Mesenchymal stem cell of Wharton's jelly (primary cell): Measurements from ENCODE around the genes GLP2R and MYH2.

DNA sequence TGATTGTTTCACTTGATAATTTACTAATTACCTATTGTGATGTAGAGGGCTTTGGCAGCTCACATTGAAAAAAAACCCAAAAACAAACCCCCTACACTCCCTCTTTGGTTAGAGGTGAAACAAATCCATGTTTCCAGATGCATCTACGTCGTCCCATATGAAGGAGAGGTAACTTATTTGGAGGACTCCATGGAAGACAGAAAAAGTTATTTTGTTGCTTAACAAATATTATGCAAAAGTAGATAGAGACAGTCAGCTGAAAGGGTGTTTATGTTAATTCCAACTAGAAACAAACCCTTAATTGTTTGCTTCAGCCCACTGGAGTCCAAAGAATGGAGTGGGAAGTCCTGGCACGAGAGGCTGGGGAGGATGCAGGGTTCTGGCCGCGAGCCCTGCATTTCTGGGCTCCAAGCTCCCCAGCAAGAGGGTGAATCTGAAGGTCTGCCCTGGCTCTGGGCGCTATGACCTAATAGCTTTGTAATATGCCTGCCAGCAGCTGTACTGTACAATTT is 43.5 kb downstream of the NDEL1 start:
- CAGE, long polyA plus RNA = no peak

DNA sequence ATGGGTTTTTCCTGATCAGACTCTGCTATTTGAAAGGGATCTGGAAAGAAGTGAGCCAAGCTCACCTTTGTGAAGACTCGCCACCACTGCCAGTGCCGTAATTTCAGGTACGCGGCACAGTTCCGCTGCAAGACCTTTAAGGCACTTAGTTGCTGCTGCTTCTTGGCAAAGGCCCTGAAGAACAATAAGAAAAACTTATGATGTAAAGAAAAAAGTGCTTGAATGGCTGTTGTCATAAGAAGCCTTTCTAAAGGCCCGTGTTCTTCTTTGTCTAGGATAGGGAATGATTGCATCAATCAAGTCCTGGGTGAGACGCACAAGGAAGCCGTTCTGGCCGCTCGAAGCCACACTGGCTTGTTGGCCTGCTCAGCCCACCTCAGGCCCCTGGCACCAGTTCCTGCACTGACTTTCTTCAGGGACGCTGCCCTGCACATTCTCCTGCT is 78.1 kb downstream of the NDEL1 start:
- CAGE, long polyA plus RNA = no peak

DNA sequence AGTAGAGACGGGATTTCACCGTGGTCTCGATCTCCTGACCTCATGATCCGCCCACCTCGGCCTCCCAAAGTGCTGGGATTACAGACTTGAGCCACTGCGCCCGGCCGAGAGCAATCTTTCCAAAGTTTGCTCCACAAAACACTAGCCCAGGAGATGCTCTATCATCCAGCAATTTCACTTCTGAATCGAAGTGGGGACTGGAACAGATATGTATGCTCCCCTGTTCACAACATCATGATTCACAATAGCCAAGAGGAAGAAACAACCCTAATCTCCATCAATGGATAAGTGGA is 42.3 kb upstream of the MYH10 start:
- CAGE, long polyA plus RNA = no peak

DNA sequence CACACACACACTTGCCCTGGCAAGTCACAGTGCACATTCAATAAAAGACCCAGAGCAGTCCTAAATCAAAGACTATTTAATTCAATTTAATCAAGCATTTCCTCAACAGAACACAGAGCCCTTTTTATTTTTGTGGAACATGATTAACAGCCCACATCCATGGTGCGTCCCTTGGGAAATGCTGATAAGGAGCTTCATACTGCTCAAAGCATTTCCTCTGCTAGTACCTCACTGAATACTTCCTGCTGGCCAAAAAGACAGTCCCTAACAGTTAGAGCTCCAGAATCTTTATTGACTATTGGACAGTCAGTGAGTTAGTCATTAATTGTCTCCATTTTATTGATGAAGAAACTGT is 43.1 kb upstream of the MYH10 start:
- CAGE, long polyA plus RNA = no peak

GRCh38 chr17:8934881-8935766 is 30.4 kb downstream of the PIK3R5 start:
- CAGE, long polyA plus RNA = no peak

- CAGE, long polyA plus RNA = no peak
These were observed 9.2 kb downstream of the PIK3R5 start for GRCh38 chr17:8956161-8956863.

- CAGE, long polyA plus RNA = no peak
These were observed 1.4 kb upstream of the PIK3R5 start for GRCh38 chr17:8966462-8967700.

- CAGE, long polyA plus RNA = no peak
These were observed 19.7 kb upstream of the NTN1 start for GRCh38 chr17:9001613-9001923.

- CAGE, long polyA plus RNA = no peak
These were observed 149.6 kb downstream of the NTN1 start for GRCh38 chr17:9170625-9171660.

DNA sequence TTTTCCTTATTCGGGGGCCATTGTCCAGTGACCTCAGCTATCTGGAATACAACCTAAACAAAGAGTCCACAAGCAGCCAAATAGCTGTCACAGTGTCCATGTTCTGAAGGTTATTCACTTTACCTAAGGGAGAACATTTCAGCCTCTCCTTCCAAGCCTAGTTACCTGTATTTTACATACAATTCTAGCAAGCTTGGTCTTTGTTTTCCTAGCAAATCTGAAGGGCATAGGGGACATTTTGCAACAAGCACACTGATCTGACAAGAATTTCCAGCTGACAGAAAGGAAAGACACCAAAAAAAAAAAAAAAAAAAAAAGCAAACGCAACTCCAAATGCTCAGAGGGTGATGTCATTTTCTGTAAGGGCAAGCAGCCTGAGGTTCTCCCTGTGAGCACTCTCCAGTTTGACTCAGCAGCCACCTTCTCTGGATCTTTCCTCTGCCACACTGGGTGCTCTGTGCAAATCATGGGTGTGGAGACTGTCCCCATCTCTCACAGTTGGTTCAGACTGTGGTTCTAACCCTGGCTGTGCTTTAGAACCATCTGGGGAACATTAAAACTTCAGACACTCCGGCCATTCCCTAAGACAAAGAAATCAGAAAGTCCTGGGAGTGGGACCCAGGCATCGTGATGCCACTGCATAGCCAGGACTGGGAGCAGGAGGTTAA is 196.4 kb downstream of the NTN1 start:
- CAGE, long polyA plus RNA = no peak

- CAGE, long polyA plus RNA = no peak
These were observed 221.0 kb downstream of the NTN1 start for GRCh38 chr17:9242178-9242881.

DNA sequence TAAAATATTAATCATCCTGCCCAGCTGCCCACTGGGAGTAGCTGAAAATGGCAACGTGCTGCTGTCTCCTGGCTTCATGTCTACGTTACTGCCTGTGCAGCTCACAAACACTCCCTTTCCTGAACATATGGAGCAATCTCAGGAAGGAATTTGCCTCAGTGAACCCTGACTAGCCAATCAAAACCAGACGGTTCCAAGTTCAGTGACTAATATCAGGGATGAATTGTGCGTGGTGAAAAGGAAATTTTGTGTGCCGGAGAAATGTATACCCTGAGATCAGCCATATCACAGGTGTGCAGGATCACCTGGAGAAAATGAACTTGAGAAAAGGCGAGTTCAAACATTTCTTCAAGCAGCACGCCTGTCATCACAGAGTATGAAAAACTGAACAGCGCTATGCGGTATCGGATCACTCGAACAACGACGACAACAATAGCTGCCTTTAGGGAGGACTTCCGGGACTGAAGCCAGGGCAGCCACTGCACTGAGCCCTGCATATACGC is 110.3 kb downstream of the STX8 start:
- CAGE, long polyA plus RNA = no peak

DNA sequence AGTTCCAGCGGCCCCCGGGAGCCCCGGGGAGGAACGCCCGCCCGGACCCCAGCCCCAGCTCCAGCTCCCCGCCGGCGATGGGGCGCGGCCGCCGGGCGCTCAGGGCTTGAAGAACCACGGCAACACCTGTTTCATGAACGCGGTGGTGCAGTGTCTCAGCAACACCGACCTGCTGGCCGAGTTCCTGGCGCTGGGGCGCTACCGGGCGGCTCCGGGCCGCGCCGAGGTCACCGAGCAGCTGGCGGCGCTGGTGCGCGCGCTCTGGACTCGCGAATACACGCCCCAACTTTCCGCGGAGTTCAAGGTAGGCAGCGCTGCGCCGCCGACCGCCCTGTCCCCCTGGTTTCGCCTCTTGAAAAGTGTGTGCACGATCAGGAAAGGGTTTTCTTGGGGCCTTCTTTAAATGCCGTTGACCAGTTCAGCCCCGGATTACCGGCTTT is 536 bp downstream of the USP43 start:
- CAGE, long polyA plus RNA = no peak

DNA sequence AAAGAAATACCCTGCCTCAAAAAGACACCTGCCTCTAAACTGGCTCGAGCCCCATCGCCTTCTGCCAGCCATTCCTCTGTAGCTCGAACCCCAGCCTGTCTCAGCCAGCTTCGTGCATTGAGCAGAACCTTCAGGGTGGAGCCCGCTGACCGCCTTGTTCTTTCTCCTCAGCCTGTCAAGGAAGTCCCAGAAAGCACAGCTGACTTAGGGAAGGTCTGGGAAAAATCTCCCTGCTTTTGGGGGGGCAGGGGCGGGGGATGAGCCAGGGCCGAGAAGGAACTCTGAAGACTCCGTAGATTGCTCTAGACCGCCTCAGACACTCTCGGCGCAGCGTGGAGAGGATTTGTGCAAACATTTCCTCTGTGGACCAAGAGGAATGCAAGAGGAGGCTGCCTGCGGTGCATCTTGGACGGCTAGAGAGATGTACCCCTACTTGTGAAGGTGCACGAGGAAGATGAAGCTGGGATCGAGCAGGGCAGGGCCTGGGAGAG is at the start of gene GLP2R:
TSS of gene GLP2R (plus strand) at position 315 of the 491 bp plus-strand sequence.
- CAGE, long polyA plus RNA = no peak

DNA sequence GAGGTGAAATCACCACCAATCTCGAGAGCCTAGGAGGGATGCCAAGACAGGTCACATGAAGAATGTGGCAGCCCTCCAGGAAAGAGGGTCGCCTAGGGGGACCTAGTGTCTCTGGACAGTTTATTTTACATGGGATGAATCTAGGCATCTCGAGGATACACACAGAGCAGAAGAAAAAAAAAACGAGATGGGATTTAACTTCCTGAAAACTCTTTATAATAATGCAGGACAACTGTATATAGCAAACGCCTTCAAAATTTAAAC is 5.3 kb upstream of the RCVRN start:
- CAGE, long polyA plus RNA = no peak

- CAGE, long polyA plus RNA = no peak
These were observed 131.4 kb upstream of the RCVRN start for GRCh38 chr17:10036016-10037385.

DNA sequence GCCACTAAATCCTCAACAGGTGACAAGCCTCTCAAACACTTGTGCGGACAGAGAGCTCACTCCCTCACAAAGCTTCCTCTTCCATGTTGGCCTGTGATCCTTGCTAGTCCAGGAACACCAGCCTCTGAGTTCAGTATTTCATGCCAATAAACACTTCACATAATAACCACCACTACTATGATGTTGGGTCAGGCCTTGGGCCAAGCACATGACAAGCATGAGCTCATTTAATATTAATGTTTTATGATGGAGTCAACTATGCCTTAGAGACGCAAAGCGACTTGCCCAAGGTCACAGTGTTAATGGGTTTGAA is 129.1 kb downstream of the GAS7 start:
- CAGE, long polyA plus RNA = no peak

- CAGE, long polyA plus RNA = no peak
These were observed 92.3 kb downstream of the GAS7 start for GRCh38 chr17:10106049-10106520.

GRCh38 chr17:10549514-10550055 is at the start of gene MYH2:
Gene MYH2, minus strand, starts transcription at chr17:10549658.
- CAGE, long polyA plus RNA = no peak

- CAGE, long polyA plus RNA = no peak
These were observed 29.8 kb upstream of the MYH2 start for GRCh38 chr17:10579341-10579670.